Islet of Langerhans (tissue), 1 donor: ENCODE results near the gene KLHL22.

- RRBS = no CpG with 5 or more reads among the region's 2 CpGs
Measured at GRCh38 chr22:20463390-20464094, 25.9 kb upstream of the SCARF2 start.

DNA sequence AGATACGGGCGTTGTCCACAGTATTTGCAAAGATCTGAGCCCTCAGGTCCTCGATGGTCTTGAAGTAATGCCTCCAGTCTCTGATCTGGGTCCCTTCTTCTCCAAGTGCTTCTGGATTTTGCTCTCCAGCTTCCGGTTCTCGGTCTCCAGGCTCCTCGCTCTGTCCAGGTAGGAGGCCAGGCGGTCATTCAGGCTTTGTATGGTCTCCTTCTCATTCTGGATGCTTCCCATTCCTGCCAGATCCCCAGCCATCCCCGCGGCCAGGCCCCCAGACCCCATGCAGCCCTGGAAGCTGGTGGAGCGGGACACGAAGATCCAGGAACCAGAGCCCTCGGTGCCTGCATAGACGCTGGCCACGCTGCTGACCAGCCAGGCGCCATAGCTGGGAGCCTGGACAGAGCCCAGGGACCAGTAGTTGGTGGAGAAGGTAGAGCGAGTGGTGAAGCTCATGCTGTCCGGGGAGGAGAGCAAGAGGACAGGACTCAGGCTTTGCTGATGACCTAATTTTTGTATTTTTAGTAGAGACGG lies 11.9 kb downstream of the KLHL22 start:
- RRBS = no CpG with 5 or more reads among the region's 18 CpGs

- RRBS = 4% methylated on average over 24 of the region's 61 CpGs
Measured at GRCh38 chr22:20495689-20496298, at the start of gene KLHL22. KLHL22 (minus strand) TSS chr22:20495795.

DNA sequence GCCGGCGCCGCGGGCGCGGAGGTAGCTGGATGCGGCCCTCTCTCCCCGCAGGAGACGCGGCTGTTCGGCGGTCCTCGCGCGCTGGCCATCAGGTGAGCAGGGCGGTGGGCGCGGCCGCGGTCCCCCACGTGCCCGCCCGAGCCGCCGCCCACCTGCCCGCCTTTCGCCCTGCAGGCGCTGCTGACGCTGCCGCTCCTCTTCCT lies 69.9 kb upstream of the SERPIND1 start:
- RRBS = no CpG with 5 or more reads among the region's 30 CpGs

DNA sequence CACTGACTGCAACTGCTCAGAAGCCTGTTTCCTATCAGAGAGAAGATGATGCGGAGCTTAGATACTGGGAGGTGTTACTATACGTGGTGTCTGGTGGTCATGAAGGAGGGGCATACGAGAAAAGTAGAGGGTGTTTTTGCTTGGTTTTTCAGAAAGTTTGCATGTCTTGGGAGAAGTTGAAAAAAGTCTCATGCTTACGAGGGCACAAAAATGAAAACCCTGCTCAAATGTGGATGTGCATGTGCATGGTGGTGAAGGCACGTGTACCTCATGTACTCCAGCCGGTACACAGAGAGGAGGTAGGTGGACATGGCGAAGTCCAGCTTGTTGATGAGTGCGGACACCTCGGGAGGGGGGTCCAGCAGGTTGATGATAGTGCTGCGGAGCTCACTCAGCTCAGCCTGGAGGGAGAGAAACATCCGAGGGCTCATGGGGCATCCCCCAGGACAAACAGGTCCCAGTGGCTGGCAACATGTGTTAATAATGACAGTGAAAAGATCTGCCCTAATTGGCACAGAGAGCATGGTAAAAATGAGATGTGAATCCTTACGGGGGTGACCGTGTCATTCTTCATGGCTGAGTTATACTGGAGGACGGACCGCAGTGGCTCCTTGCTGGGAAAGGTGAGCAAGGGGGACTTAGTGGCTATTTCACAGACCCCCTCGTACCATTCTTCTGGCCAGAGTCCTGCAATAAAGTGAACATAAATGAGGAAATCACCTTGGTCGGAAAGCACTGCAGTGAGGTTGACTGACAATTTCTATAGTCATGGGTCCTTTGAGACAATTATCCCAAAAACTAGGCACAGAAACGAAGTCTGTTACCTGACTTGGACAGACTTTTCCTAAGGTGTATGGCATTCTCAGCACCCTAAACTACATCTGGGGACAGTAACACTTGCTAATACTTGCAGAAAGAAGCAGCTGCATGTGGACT lies 9.1 kb upstream of the SERPIND1 start:
- RRBS = no CpG with 5 or more reads among the region's 18 CpGs

DNA sequence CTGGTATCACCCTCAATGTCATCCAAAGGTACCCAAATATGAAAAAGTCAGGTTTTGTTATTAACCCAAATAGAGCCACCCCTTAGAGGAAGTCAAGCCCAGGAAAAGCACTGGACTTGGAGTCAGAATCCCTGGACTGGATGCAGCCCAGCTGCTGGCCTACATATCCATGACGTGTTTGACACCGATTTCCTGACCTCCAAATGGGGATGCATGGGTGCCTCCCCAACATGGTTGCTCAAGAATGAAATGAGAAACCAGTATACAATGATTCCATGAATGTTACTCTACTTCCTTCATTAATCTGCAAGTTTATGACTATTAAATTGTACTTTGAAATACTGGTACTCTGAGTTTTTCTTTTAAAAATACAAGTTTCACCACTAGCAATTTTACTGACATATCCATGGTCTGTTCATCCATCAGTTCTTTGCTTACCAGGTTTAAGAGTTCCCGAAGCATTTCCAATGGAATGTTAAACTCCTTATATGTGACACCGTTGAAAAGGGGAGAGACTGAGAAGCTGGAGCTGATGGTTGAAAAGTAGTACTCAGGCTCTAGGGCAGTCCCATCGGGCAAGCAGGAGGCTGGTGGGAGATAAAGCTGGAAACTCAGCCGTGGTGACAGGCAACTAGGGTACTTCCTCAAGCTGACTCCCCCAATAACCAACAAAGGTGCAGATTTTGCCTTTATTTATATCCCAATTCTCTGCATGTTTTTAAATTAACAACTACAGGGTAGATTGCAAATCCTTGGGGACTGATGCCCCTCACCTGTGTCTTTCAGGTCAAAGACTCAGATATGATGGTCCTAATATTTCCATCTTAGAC lies 39.2 kb downstream of the SERPIND1 start:
- RRBS = no CpG with 5 or more reads among the region's 6 CpGs

DNA sequence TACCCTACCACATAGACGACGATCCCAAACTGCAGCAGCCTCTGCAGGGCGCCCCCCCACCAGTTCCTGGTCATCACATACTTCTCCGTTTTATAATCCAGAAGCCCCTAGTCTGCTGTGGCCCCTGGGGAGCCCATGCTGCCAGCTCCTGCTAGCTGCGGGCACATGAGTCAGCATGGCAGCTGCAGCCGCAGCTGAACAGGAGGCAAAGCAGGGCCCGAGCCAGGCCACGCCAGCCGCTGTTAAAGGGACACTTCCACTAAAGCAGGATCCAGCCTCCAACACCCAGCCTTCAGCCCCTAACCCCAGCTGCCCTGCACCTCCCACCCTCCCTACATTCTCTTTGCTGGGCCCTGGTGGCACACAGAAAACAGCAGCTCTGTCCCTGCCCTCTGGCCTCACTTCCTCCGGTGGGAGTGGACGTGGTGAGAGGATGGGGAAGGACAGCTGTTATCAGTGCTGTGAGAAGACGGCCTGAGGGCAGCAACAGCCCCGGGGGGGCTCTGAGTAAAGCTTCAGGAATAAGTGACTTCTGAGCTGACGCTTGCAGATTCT lies 788 bp upstream of the LRRC74B start:
- RRBS = 12% methylated on average over 4 of the region's 14 CpGs

DNA sequence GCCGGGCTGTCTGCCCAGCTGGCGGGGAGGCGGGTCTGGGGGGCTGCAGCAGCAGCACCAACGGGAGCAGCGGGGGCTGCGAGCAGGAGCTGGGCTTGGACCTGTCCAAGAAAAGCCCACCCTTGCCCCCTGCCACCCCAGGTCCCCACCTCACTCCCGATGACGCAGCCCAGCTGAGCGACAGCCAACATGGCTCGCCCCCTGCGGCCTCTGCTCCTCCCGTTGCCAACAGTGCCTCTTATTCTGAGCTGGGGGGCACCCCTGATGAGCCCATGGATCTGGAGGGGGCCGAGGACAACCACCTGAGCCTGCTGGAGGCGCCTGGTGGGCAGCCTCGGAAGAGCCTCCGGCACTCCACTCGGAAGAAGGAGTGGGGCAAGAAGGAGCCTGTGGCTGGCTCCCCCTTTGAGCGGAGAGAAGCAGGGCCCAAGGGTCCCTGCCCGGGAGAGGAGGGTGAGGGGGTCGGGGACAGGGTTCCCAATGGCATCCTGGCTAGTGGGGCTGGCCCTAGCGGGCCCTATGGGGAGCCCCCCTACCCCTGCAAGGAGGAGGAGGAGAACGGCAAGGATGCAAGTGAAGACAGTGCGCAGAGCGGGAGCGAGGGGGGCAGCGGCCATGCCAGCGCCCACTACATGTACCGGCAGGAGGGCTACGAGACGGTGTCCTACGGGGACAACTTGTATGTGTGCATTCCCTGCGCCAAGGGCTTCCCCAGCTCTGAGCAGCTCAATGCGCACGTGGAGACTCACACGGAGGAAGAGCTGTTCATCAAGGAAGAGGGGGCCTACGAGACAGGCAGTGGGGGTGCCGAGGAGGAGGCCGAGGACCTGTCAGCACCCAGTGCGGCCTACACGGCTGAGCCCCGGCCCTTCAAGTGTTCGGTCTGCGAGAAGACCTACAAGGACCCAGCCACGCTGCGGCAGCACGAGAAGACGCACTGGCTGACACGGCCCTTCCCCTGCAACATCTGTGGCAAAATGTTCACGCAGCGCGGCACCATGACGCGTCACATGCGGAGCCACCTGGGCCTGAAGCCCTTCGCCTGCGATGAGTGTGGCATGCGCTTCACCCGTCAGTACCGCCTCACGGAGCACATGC lies 21.3 kb upstream of the TMEM191C start:
- RRBS = 93% methylated on average over 4 of the region's 60 CpGs

GRCh38 chr22:21567983-21568981 lies 768 bp downstream of the UBE2L3 start:
- RRBS = 3% methylated on average over 21 of the region's 66 CpGs

DNA sequence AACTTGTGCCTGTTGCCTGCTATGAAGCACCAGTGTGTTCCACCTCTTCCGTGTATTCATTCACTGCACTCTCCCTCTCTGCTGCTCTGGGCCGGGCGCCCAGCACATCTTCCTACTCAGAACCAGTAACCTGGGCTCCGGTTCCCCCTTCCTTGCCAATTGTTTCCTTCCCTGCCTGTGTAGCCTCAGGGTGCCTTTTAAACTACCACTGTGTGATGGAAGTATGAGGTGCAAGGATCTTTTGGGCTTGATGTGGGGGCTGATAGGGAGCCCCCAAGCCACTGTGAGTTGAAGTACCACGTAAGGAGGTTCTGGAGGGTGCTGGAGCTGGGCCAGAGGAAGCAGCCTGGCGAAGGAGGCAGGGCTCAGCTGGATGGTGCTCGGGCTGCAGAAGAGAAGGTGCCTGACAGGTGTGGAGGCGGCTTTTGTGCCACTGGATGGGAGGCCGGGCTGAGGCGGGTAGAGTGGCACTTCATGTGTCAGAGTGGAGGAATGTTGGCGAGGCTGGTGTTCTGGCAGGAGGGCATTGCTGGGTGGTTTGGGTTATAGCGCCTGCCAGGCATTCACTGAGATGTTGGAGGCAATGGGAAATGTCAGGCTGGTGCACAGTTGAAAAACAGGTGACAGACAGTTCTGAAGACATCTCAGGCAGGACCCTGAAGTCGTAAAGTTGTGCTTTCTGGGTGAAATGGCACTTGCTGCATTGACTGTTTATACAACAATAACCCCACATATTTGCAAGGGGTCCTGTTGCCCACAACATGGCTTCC lies 24.1 kb downstream of the UBE2L3 start:
- RRBS = no CpG with 5 or more reads among the region's 13 CpGs

DNA sequence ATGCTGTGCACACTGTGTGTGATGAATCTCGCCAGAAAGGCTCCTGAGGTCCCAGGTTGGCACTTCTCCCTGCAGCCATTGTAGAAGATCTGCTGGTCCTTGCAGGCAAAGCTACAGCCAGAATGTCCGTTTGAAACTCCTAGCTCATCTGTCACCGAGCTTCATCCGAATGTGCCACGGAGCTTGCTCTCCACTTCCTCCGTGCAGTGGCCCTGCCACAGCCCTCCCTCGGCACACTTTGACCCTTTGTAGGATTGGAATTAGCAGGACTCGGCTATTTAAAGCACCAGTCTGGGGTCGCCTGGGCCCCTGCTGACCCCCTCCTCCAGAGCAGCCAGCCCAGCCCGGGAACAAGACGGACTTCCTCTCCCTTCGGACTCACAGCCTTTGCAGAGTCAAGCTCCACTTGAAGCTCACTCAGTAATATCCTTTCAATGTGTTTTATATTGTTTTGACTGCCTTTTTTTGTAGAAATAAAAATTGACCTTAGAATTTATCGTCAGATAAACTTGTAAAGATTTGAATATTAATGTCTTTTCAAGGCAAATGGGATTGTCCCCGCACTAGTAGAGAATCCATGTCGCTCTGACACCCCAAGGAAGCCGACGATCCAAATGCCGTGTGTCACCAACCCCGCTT lies 7.3 kb downstream of the YDJC start:
- RRBS = no CpG with 5 or more reads among the region's 19 CpGs

DNA sequence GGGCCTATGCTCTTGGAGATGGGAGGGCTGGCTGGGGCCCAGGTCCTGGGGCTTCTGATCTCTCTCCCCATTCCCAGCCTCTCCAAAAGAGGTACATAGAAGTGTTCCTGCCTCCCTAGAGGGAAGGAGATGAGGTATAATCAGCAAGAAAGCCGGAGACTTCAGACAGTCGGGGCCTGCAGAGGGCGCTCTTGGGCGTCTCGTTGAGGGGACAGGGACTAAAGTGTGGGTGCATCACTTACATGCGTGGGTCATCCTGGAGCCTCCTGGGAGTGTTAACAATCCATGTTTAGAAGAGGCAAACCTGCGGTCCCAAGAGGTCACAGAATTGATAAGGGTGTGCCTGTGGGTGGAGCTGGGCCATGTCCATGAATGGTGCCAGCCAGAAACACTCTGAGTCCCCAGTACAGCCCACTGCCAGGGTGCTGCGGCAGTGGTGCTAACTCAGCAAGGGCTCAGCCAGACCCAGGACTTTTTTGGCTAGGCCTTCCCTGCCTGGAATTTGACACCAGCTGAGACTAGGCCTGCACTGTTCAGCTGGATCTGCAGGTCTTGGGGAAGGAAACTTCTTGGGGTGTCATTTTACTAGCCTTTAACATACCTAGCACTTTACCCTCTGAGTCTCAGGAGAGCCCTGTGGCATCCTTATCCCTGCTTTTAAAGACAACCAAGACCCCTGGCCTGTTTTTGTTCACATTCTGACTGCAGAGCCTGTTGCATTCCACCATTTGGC lies 5.6 kb downstream of the YDJC start:
- RRBS = no CpG with 5 or more reads among the region's 8 CpGs

- RRBS = 28% methylated on average over 22 of the region's 32 CpGs
Measured at GRCh38 chr22:21652460-21652963, 10.4 kb downstream of the SDF2L1 start.

DNA sequence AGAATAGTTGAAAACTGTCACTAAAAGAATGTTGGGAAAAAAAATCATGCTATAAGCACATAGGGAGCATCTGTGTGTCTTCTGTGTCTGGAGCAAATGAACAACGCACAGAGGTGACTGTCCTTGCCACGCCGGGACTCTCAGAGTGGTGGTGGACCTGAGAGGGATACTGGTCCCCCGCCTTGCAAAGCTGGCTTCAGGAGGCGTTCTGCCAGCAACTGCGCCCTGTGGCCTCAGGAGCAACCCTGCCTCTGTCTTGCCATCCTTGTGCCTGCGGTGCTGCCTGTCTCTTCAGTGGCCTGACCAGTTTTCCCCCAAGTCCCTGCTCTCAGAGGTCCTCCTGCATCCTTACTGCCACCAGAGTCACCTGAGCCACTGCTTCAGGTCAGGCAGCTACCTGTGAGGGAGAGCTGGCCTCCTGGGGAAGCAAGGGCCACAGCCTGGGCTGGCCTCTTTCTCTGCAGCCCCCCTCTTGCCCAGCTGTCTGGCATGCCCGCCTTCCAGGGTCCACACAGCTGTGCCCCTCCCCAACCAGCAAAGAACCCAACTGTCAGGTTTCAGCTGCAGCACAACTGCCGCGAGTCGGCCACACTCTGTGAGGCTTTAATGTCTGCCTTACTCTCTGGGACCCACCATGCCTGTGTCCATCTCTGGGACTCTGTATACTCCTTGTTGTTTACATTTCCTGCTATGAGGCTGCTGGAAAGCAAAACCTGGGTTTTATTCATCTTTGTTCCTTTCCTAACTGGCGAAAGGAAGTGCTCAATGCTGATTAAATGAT lies 30.5 kb upstream of the YPEL1 start:
- RRBS = no CpG with 5 or more reads among the region's 12 CpGs

- RRBS = no CpG with 5 or more reads among the region's 3 CpGs
Measured at GRCh38 chr22:21778876-21779462, 43.4 kb upstream of the YPEL1 start.

DNA sequence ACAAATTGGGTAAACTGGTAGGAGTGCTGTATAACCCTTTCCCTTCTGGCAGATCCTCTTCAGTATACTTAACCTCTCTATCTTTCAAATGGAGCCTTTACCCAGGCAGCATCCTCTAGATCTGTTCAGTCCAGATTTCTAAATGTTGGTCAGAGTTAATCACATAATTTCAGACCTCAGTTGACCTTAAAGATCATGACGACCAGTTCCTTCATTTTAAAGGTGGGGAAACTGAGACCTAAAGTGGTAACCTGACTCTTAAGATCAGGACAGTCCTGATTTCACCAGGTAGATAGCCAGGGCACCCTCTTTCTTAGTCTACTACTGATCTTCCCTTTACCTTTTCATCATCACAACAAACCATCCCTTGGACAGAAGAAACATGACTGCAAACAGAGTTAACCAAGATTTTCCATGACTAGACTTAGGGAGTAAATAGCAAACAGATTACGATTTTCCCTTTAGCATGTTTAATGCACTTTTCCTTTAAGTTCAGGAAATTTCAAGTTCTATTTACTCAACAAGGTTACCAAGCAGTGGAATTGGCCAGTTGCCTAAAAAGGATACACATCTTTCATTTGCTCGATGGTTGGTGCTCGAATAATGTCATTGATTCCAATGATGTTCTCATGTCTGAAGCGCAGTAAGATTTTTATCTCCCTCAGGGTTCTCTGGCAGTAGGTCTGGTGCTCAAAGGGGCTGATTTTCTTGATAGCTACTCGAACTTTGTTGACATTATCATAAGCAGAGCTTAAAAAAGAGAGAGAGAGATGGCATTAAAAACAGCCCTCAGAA lies 60.2 kb downstream of the MAPK1 start:
- RRBS = no CpG with 5 or more reads among the region's 6 CpGs

GRCh38 chr22:21823946-21824533 lies 43.4 kb downstream of the MAPK1 start:
- RRBS = no CpG with 5 or more reads among the region's 4 CpGs

- RRBS = 73% methylated on average over 3 of the region's 10 CpGs
Measured at GRCh38 chr22:21942324-21942908, 10.2 kb downstream of the PPM1F start.

DNA sequence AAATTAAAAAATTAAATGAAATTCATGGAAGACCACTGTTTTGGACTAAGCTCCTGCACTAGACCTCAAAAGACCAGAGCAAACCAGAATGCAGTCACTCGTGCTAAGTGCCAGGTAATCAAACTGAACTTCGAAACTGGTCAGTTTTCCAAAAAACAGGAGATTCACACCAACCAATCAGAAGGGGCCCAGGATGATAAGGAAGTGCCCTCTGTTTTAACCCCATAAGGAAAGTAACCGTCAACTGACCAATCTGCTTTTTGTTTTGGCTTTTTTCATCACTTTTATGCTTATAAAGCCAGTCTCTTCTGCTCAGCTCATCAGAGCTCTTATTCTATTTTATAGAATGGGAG lies 10.0 kb upstream of the TOP3B start:
- RRBS = no CpG with 5 or more reads among the region's 3 CpGs

- RRBS = no CpG with 5 or more reads among the region's 1 CpG
Measured at GRCh38 chr22:22037245-22037787, 54.7 kb upstream of the TOP3B start.